ENCODE results near the gene EFCAB5.

DNA sequence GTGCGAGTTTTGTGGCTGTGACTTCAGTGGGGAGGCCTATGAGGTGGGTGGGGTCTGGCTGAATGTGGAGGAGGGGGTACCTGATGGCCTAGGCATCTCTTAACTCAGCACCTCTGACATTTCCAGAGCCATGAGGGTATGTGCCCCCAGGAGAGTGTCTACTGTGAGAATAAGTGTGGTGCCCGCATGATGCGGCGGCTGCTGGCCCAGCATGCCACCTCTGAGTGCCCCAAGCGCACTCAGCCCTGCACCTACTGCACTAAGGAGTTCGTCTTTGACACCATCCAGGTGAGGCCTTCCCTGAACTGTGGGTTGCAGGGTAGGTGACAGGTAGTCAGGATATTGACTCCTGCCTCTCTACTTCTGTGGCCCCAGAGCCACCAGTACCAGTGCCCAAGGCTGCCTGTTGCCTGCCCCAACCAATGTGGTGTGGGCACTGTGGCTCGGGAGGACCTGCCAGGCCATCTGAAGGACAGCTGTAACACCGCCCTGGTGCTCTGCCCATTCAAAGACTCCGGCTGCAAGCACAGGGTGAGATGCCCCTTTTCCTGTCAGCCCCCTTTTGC is 4.4 kb downstream of the TRAF4 start:
- PRO-cap: no peak

GRCh38 chr17:28751508-28752677 is 8.1 kb downstream of the TRAF4 start:
- PRO-cap: no peak

DNA sequence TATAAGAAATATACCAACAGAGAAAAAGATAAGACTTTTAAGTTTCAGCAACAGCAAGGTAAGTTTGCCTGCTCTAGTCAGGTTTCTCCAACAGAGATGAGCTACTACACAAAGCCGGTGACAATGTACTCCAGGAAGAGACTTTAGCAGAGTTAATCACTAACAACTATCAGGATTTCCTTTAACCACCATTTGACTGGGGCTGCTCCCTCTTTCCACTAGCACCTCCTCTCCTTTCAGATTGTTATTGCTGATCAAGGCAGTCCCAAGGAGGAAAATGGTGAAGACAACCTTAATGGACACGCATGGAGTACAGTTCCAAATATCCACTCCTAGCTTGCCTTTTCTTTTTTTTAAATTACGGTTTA is 31.0 kb downstream of the FAM222B start:
- PRO-cap: bidirectional peak, plus-strand start at position 262 of the sequence, minus-strand start at position 98 of the sequence

DNA sequence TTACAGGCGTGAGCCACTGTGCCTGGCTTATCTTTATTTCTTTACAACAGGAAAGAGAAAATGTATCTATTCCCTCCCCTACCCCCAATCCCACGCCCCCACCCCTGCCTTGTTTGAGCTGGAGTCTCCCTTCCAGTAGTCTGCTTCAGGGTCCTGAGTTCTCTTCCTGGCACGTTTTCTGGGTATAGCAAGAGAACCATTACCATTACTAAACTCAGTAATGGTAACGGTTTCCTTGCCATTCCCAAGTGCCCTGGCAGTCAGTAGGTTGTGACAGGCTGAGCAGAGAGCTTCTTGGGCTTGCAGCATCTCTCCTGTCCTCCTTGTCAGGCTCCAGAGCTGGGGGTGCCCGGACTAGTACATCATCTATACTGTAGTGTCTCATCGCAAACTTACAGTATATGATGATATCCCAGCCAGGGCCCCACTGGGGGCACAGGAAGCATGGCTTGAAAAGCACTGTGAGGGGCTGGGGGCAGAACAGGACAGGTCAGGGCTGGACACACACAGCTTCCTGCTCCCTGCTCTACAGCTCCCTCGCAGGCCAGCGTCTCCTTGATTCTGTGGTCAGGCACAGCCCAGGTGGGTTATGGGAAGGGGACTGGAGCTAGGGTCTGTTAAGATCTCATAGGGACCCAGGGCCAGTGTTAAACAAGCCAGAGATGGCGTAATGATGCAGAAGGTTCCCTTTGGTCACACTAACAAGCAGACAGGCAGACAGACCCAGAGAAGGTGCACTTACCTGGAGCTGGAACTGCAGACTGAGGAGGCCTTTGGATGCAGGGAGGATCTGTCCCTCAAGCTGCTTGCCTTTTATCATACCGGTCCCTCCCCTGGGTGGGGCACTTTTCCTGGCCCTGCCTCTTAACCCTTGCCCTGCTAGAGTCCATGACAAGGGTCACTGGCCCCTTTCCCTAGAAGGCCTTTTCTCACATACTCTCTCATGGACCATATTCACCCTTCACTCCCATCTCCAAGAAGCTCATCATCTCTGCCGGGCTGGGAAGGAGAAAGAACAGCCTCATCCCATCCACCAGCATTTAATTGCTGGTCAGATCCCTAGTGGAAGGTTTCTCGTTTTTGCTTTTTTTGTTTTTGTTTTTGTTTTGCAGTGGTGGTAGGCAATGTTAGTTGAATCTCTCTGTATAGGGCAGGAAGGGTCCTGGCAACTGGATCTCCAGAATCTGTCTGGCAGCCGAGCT is 6.8 kb downstream of the ERAL1 start:
- PRO-cap: unidirectional peak, minus-strand start at position 233 of the sequence

DNA sequence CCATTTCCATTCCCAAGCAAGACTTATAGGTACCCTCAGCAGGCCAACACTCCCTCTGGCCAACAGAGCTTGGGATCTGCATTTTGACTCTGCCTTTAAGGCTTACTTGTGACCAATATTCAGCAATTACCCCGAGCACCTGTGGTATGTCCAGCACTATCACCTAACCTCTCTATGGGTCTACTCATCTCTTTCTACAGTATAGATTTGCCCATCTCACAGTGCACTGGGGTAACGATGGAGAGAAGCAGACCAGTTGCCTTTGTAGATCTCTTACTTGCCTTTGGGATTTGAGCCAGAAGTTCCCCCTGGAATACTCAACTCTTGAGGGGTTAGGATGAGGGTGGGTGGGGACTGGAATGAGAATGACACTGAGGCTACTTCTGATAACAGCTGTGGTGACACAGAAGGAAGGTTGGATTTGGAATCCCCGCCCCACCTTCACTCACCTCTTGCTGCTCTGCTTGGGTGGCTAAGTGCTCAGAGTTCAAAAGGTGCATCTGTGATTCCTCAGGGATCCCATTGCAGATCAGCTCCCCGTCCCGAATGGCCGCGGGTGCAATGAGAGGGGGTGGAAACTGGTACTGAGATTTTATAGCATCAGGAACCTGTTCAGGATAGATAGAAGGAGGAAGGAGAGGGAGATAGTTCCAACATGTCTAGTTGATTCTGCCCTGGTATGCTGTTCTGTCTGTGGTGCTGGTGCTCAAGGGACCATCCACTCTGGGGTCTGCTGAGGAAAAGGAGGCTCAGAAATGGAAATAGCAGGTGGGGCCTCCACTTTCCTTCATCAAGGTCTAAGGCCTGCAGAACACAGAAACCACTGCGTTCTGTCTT is 10.8 kb upstream of the DHRS13 start:
- PRO-cap: no peak

GRCh38 chr17:28925892-28926649 is 23.2 kb upstream of the DHRS13 start:
- PRO-cap: no peak

GRCh38 chr17:28948620-28949642 is 2.4 kb downstream of the PHF12 start:
- PRO-cap: bidirectional peak, plus-strand start at chr17:28949091, minus-strand start at chr17:28949058

DNA sequence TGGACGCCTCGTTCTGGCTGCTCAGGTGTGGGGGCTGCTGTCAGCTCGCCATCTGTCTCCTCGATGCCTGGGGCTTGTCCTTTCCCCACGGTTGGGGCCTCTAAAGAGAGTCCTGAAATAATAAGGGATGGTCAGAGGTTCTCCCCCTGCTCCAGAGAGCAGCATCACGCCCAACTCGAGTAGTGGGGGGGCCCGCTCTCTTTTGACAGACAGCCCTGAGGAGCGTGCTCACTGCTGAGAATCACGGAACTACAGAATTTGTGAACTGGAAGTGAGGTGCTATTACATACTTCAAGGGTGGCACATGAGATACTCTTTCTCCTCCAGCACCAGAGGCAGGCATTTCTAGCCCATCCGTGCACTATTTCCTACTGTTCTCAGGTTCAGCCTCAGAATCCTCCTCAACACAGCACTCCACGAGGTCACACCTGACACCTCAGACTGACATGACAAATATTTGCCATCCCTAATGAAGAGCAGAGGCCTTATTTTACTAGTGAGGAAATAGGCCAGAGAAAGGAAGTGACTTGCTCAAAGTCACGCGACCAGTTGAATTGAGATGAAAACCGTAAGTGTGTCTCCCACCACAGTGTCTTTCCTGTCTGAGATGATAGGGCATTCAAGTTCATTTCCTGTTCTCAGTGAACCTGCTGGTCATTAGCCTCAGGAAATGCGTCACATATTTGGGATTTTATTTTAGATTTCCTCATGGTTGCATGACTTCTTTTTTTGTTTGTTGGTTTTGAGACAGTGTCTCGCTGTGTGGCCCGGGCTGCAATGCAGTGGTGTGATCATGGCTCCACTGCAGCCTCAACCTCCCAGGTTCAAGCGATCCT is 23.7 kb downstream of the SEZ6 start:
- PRO-cap: no peak

- PRO-cap: no peak
Observed at GRCh38 chr17:28983459-28984488, 22.1 kb downstream of the SEZ6 start.

DNA sequence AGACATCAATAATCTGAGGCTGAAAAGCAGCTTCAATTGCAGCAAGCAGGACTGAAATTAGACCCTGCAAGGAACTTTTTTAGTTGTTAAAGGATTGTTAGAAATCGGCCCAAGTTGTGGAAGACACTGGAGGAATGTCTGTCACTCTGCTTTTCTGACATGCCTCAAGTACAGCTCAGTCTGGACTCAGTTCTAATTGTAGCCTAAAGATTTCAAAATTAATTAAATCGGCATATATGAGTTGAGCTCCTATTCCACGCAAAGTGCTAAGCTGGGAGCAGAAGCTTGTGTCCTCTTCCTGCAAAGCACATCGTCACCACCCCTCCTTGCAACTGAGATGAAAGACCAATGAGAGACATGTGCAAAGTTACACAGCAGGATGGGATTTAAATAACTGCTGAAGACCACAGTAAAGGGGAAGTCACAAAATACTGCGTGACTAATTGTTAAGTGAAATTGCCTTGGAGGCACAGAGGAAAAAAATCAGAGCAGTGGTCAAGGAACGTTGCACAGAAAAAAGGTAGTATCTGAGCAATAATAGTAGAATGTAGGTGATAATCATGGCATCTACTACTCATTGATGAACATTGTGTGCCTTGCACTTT is 15.1 kb upstream of the MYO18A start:
- PRO-cap: no peak

DNA sequence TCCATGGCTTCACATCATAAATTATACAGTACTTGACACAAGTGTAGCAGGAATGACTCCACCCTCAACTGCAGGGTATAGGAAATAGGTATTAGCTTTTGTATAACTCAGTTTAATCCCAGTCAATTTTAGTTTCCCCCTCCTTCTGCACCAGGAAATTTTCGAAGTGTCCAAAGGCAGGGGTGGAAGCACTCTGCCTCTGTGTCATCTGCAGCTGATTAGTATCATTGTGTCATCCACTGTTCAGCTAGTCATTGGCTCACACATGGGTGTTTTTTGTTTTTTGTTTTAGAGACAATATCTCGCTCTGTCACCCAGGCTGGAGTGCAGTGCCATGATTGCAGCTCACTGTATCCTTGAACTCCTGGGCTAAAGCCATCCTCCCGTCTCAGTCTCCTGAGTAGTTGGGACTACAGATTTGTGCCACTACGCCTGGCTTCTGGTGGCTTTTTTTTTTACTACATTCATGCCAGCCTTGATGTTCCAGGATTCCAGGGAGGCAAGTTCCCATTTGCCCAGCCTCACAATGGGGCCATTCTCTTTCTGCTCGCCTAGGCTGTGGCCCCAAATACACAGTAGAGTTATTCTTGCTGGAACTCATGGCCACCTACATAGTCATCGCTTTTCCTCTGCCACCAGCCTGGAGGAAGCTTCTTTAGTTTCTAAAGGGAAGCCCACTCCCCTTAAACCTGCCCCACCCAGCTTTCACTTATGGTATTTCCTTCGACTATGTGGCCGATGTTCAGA is 32.5 kb upstream of the MYO18A start:
- PRO-cap: no peak

GRCh38 chr17:29376694-29377237 is 13.4 kb upstream of the TAOK1 start:
- PRO-cap: unidirectional peak, plus-strand start at chr17:29376916

- PRO-cap: no peak
Observed at GRCh38 chr17:29723671-29724315, 101.1 kb upstream of the CORO6 start.

GRCh38 chr17:29825642-29825988 is 104.4 kb downstream of the SSH2 start:
- PRO-cap: no peak

DNA sequence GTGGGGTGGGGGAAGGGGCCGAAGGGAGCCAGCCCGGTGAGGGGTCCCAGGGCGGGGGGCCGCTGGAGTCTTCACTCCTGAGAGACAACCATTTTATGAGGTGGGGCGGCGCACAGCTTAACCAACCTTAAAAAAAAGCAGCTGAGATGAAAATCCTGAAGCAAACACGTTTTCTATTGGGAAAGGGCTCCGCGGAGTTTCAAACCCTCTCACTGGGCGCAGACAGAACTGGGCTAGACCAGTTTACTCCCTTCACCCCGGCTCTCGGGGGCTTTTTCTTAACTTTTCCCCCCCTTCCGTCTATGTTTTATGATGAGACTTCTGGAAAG is 352 bp upstream of the SSH2 start:
- PRO-cap: no peak

DNA sequence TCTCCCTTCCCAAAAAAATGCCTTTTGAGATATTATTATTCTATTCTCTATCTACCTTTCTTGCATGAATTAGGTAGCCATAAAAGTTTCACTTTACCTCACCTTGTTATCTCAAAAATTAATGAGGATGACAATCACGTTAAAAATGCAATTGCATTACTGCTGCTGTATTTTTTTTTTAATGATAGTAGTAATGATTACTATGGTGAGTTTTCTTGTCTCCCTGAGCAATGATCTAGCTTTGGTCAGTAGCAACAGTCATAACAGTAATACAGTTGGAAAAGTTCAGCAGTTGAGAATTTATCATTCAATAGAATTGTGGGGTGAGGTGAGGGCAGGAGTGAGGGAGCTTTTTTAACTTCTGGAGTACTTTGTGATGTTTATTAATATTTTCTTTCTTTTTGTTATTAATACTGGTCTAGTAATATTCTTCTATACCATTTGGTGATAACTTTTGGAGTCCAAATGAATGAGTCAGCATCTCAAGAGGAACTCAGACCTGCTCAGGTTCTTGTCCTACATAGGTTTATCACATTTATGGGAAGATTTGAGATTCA is at the start of gene EFCAB5:
EFCAB5 (plus strand) TSS at position 303 of the 557 bp plus-strand sequence.
- PRO-cap: no peak

GRCh38 chr17:30132663-30133240 is 16.1 kb downstream of the NSRP1 start:
- PRO-cap: no peak

- PRO-cap: no peak
Observed at GRCh38 chr17:30207704-30208234, 27.7 kb downstream of the SLC6A4 start.

- PRO-cap: no peak
Observed at GRCh38 chr17:30424171-30424683, 45.5 kb downstream of the CPD start.

DNA sequence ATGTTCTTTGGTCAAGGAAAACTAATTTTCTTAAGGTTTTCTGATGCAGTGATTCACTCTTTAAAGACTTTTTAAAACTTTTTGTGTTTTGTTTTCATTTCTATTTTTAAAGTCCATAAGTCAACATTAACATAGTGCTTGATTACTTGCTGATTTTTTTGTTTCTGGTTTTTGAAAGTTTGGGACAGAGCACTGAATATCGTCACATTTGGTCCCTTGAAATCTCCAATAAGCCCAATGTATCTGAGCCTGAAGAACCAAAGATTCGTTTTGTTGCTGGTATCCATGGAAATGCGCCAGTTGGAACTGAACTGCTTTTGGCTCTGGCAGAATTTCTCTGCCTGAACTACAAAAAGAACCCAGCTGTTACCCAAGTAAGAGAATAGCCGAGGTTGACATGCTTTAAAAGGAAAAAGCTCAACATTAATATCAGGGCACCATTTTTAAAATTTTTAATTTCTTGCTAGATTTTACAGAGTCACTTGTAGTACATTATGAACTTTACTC is 27.8 kb upstream of the GOSR1 start:
- PRO-cap: no peak